CD14-positive monocyte (primary cell): ENCODE measurements around the gene GNG2.

DNA sequence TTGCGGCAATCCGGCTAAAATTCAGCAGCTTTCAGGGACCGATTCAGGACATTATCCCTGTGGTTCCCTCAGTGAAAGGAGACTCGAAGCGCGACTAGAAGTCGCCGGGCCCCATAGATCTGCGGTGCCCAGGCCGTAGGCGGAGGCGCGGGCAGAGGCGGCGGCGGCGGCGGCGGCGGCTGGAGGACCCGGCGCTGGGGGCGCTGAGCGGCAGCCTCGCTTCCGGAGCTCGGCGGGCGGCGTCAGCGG is 181 bp upstream of the KLHDC2 start:
- CAGE, long polyA plus RNA = no peak

DNA sequence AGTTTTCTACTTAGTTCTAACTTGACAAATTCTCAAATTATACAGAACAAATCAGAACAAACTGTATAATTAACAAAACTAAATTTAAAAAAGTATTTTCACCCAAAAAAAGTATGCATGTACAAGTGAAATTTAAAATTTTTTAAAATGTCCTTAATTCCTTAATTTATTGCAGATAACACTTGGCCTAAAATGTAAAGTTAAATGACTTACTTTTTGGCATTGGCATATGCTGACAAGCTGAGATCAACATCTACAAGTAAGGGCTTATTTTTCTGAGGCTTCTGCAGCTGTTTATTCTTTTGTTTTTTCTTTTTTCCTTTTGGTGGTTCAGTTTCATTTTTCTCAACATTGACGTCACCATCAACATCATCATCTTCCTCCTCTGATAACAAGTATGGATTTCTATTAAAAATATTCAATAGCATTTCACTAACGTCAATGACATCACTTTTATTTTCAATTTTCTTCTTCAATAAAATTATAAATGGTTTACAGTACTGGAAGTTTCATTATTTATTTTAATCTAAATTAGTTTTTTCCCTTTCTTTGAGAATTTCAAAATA is 24.1 kb downstream of the NEMF start:
- CAGE, long polyA plus RNA = no peak

DNA sequence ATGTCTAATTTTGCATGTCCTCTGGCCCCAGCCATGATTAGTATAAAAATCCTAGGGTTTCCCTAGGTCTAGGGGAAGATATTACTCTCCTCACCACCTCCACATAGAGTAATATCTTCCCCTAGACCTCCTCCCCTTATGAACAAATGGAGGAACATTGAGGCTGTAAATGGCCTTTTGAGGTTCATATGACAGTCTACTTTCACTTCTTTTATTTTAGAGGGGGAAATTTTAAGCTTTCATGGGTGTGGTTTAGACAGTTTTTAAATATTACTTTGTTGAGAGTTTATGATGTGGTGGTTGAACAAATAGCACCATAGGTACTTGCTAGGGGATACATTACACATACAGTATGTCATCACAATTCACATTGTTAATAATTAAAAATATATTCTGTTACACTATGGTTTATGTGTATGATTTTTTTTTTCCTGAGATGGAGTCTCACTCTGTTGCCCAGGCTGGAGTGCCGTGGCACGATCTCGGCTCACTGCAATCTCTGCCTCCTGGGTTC is 17.4 kb upstream of the NEMF start:
- CAGE, long polyA plus RNA = no peak

GRCh38 chr14:49894272-49894729 is 1.4 kb downstream of the ARF6 start:
- CAGE, long polyA plus RNA = start-site peak on the minus strand at chr14:49894325-49894458, 12 and 30 reads in 2 replicates; start-site peak on the plus strand at chr14:49894484-49894572, 17 and 78 reads in 2 replicates

DNA sequence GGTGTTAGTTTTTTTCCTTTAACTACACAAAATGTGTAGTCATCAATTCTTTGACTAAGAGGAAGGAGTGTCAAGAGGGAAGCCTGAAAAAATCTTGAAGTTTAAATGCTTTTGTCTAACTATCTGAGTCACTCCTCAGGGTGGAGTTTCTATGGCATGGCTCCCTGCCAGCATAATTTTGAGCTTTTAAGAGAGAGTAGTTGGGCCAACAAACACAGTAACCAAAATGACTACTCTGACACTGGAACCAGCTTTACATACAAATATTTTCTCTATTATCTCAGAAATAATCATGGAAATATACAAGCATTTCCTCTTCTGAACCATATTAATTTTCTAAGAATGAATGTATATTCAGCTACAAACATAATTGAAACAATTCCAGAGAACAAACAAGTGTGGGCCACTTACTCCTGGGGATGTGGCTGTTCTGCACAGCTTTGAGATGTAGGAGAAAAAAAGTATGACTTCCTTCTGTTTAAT is 18.8 kb downstream of the ARF6 start:
- CAGE, long polyA plus RNA = no peak

- CAGE, long polyA plus RNA = no peak
These were observed 78.5 kb downstream of the ARF6 start for GRCh38 chr14:49971224-49971923.

DNA sequence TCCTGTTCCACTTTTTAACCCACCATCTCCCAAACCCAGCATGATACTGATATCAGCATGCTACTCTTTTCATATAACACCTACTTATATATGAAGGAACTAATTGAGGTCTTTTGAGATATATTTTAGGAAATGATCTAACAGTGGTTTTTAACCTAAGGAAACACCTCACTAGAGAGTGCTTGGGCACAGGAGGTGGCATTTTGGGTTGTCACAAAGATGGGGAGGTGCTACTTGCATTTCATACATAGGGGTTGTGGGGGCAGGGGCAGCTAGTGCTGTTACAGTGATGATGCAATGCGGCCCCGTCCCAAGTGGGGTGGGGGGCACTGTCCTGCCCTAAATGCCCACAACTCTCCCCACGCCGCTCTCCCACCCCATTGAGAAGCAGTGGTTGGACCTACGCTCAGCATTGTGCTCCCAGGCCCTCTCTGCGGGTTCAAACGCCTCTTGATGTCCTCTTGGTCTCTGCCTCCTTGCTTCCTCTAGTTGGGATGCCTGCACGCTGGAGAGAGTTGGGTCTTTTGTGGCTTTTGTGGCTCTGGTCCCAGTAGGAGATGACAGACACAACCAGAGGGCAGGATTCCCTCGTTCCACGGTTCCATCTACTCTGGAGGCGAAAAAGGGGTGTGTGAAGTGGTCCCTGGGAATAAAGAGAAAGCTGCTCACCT is 109.6 kb downstream of the ARF6 start:
- CAGE, long polyA plus RNA = no peak

GRCh38 chr14:50085309-50086129 is 30.9 kb downstream of the VCPKMT start:
- CAGE, long polyA plus RNA = no peak

DNA sequence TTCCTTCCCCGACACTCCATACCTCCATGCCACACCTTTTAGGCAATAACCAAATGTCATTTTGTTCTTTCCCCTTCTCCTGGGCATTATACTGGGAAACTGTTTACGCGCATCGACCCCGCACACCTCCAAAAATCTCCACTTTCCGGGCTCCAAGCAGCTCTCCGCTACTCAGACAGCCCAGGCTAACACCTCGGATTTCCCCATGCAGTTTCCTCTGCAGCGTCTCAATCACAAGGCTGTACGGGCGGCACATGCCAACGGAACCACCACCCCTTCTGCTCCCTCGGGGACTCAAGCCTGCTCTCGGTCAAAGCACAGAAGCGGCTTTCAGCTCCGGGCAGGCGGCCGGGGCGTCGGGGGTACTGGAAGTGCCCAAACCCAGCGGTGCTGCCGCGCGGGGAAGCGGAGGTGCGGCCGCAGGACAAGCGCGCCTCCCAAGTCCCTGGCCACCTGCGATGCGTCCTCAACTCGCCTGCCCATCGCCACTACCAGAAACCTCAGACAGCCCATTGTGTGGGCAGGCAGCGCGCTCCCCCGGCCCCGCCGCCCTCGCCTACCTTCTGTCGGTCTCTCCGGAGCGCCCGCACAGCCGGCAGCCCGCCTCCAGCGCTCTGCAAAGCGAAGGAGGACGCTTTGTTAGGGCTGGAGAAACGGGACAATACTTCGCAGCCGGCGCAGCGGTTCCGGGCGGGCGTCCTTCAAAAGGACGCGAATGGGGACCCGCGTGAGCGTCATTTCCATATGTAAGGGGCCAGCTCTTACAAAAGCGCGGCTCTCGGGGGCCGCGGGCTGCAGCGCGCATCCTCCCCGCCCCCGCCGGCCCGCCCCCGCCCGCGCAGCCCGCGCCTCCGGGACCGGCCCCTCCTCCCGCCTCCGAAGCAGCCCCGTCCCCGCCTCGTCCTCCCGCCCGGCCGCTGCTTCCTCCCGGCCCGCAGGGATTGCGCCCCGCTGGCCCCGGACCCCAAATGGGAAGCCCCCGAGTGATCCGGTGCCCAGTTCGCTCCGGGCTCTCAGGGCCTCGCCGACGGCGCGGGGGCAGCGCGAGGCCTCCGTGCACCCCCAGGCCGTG is 722 bp downstream of the NIN start:
- CAGE, long polyA plus RNA = no peak

DNA sequence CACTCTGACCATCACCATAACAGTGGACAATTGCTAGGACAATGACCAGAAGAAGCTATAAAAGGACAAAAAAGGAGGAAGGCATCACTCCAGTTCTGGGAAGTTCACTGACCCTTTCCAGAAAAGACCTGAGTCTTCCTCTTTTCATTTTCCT is 23.6 kb upstream of the PYGL start:
- CAGE, long polyA plus RNA = no peak

DNA sequence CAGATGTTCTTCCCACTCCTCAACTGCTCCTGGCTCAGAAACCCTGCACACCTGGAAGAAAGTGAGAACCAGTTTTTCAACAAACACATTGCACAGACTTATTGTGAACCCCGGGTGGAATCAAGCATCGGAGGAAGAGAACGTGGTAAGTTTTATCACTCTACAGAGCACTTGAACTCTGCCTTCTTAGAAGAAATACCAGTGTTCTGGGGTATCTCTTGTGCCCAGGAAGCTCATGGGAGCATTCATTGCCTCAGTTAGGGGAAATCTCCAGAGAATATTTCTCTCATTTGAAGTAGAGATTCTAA is 93.3 kb downstream of the TMX1 start:
- CAGE, long polyA plus RNA = no peak

- CAGE, long polyA plus RNA = start-site peak on the plus strand at chr14:51860693-51860741, 164 and 235 reads in 2 replicates
These were observed at the start of gene GNG2 for GRCh38 chr14:51859964-51861367. TSS of gene GNG2 (plus strand) at chr14:51860612.

- CAGE, long polyA plus RNA = no peak
These were observed 49.3 kb upstream of the RTRAF start for GRCh38 chr14:51940046-51940414.

GRCh38 chr14:52010231-52010666 is 20.9 kb downstream of the RTRAF start:
- CAGE, long polyA plus RNA = no peak

- CAGE, long polyA plus RNA = no peak
These were observed 883 bp downstream of the NID2 start for GRCh38 chr14:52067635-52068716.

GRCh38 chr14:52327216-52327566 is 13.1 kb downstream of the PTGER2 start:
- CAGE, long polyA plus RNA = no peak

- CAGE, long polyA plus RNA = no peak
These were observed 61.5 kb downstream of the TXNDC16 start for GRCh38 chr14:52490758-52491309.

DNA sequence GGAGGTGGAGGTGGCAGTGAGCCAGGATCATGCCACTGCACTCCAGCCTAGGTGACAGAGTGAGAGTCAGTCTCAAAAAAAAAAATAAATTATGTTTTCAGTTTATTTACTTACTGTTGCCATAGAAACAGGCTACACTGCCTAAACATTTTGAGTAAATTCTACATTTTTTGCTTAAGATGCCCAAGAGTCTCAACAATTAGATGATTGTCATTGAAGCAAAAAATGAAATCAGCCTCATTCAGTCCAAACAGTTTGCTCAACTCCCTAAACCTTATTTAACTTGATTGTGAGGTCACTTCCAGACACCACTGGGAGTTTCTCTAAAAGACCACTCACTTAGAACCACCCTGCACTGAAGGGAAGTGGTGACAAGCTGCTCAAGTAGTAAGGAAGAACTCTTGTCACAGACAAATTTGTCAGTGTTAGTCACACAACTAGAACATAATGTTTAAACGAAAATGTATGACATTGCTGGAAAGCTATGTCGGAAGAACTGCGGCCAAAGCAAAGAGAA is 9.8 kb upstream of the GNPNAT1 start:
- CAGE, long polyA plus RNA = no peak

- CAGE, long polyA plus RNA = no peak
These were observed 31.1 kb downstream of the FERMT2 start for GRCh38 chr14:52919817-52920151.

- CAGE, long polyA plus RNA = no peak
These were observed 241.3 kb downstream of the BMP4 start for GRCh38 chr14:53715289-53715711.